HT-29 (cell line): ENCODE results near the gene NMRAL1.

DNA sequence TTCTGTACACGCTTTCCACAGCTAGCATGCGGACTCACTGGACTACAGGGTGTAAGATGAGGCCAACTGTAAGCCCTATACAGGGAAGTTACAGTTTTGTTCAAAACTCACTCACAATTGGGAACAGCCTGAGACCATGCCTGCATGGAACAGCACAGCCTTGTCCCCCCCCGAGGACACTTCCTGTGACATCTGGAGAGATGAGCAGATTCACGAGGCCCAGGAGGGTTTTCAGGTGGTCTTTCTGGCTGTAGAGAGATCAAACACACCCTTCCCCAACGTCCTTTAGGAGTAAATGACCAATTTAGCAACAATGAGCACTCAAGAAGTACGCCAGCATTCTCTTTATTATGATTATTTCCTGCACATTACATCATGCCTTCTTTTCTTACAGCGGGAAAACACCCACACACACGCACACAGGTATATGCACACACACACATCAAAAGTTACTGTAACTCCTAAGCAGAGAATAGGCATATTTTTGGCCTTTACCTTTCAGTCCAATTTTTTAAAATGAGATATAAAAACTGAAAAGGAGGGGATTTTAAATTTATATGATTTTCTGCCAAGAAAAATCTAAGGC lies 39.0 kb downstream of the ADCY9 start:
- RAMPAGE, long total RNA = no peak

- RAMPAGE, long total RNA = no peak
Observed at GRCh38 chr16:4087852-4088489, 28.3 kb downstream of the ADCY9 start.

DNA sequence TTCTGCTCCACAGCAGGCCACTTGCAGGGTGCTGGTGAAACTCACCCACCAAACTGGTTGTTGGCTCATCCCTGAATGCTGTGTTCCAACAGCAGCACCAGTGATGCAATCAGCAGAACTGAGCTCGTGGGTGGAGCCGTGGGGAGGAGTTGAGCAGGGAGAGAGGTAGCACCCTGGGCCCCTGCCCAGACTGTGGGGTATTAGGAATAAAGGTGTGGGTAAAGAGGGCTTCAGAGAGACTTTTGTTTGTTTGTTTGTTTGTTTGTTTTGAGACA lies 62.8 kb downstream of the SRL start:
- RAMPAGE, long total RNA = no peak

DNA sequence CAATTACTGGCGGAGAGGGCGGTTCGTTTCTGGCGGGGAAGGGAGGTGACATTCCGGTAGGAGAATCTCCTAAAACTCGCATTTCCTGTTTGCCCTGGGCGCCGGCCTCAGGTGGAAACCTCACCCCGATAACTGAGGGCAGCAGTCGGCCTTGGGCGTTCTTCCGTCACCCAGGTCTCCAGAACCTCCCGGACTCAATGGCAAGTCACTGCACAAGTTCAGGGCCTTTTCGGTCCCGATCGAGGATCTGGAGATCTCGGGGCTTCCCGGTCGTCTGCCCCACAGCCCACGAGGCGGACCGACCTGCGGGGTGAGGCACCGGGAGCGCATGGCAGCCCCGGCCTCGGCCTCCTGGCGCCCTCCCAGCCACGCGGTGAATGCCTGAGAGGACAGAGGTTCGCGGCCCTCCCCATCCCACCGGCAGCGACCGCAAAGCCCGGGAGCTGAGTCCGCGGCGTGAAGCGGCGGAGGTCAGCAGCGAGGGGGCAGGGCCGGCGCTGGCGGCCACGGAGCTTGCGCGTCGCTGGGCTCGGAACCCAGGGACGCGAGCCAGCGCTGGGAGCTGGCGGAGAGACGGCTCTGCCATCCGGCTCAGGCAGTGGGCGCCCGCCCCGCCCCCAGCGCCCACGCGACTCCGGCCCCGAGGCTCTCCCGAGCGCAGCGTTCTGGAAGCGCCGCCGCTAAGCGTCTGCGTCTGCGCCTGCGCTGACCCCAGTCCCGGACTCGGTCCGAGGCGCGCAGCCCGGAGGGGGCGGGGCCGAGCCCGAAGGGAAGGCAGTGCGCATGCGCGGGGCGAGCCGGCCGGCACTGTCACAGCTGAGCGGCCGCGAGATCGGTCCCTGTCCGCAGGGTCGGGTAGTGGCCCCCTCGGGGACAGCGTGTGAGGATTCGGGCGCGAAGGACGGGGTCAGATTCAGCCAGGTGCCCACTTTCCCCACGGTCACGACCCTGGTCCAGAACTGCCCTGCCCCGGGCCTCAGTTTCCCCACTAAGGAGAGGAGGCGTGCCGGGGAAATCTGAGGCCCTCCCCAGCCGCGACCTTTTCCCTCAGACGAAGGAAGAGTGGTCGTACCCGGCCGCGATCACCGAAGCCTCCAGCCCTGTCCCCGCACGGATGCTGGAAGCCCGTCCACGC lies 58.2 kb downstream of the SRL start:
- RAMPAGE, long total RNA = no peak

- RAMPAGE, long total RNA = no peak
Observed at GRCh38 chr16:4340380-4340648, 10.8 kb downstream of the PAM16 start.

DNA sequence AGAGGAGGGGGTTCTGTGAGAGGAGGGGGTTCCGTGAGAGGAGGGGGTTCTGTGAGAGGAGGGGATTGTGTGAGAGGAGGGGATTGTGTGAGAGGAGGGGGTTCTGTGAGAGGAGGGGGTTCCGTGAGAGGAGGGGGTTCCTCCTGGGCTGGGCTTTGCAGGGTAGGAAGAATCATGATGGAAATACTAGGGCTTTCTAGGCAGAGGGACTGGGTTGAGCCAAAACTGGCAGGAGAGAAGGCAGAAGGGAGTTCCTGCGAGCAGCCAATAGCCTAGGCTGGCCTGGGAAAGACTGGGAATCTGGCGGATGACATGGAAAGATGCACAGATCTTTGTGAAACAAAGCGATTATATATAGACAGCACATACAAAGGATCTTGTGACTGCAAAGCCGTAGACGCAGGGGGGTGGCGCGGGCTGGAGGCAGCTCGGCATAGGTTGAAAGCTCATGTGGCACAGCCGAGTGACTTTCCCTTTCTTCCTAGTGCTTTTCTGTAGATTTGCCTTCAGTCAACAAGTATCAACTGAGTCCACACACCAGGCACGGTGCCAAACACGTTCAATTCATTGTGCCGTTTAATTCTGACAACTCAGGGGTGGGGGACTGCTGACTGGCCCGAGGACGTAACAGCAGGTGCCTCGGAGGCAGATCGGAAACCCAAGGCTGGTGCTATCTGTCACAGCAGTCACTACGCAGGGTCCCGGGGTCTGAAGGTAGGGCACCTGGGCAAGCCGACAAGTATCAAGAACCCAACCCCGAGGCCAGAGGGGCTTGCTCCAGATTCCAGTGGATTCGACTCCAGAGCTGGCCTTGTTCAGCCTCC lies 6.2 kb downstream of the PAM16 start:
- RAMPAGE, long total RNA = no peak

DNA sequence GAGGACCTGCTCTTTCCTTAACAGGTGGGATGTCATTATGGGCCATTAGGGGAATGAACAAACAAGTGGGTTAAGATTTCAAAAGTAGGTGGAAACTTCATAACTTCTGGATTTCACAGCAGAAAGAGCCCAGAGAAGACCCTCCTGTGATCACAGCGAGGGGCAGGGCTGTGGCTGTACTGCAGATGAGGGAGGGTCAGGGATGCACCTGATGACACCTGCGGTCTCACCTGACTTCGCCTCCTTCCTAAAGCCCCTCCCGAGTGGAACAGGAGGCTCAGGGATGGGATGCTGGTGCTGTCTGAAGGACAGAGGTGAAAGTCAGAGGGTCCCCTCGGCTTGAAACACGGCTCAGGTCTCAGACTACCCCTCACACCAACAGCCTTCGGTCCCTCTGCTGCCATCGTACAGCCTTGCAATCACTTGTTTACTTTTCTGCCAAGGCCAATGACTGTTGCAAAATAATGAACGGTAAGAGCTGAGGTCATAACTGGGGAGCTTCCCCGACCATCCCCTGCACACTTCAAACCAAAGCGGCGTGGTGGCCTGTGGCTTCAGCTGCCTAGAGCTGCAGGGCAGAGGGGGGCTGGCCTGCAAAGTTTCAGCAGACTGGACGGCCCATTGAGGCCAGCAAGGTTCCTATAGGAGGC lies 5.4 kb downstream of the PAM16 start:
- RAMPAGE, long total RNA = no peak

- RAMPAGE, long total RNA = no peak
Observed at GRCh38 chr16:4369345-4369967, 2.2 kb upstream of the VASN start.

- RAMPAGE, long total RNA = no peak
Observed at GRCh38 chr16:4397262-4397532, 19.2 kb downstream of the CORO7 start.

DNA sequence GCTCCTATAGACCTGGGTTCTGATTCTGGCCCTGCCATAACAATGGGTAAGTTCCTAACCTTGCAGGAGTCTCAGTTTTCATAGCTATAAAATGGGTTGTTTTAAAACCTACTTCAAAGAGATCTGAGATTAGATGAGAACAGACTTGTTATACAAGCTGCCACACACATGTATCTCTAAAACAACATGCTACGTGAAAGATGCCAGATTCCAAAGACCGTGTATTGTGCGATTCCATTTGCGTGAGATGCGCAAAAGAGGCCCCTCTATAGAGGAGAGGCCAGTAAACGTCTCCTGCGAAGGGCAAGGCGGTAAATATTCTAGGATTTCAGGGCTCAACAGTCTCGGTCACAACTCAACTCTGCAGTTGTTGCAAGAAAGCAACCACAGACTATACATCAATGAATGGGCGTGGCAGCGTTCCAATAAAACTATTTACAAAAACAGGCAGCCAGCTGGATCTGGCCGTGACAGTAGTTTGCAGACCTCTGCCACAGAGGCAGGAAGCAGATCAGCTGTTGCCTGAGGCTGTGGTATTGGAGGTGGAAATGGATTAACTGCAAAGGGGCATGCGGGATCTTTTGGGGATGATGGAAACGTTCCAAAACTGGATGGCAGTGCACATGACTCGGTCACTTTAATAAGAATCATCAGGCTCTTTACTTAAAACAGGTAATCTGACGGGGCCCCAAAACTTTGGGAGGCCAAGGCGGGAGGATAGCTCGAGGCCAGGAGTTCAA lies 5.8 kb downstream of the CORO7 start:
- RAMPAGE, long total RNA = no peak

DNA sequence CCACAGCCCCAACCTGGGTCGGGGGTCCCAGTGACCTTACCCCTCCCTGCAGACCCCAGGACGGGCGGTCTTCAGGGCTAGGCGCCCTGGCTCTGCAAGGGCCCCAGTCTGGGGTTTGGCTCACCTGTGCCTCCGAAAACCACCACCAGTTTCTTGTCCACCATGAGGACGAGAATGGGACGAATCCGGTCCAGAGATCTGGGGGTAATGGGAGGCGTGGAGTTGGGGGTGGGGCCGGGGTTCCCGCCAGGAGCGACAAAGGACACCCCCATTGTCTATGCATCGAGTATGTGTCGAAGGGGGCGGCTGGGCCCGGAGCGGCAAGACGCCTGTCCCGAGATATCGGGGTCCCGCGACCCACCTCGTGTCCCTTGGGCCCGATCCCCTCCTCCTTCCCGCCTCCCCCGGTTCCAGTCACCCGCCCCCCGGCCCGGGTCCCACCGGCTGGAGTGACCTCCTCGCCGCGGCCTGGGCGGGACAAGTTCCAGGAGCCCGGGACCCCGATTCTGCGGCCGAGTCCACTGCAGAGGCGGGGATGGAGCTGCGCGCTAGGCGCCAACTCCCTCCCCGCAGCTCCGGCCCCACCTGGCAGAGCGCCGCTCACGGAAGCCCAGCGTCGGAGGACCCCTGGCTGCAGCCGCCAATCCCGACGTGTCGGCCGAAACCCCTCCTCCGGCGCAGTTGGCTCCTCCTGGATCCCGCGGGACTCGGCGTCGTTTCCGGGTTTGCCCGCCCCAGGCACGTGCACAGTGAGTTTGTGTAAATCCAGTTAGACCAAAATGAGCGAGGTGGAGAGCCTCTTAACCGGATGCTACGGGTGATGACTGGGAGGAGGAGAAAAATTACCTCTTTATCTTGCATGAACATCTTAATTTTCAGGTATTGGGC lies at the start of gene NMRAL1:
TSS of gene NMRAL1 (minus strand) at position 657 of the 888 bp plus-strand sequence.
- RAMPAGE, long total RNA = no peak

- RAMPAGE, long total RNA = no peak
Observed at GRCh38 chr16:4512033-4512976, 26.3 kb downstream of the CDIP1 start.

DNA sequence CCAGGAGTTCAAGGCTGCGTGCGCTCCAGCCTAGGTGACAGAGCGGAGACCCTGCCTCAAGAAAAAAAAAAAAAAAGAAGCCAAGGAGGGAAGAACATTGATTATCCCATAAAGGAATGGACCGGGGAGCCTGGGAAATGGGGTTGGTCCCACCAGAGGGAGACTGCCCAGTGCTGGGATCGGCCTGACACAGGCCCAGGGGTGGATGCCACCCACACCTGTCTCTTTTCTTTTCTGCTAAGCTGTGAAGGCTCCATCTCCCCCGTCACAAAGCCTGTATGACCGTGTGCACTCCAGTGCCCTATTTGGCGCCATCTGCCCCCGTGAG lies 15.7 kb downstream of the UBALD1 start:
- RAMPAGE, long total RNA = no peak

GRCh38 chr16:4677891-4678641 lies 15.3 kb upstream of the NUDT16L1 start:
- RAMPAGE, long total RNA = no peak

- RAMPAGE, long total RNA = no peak
Observed at GRCh38 chr16:4723301-4723674, 10.8 kb downstream of the ANKS3 start.

DNA sequence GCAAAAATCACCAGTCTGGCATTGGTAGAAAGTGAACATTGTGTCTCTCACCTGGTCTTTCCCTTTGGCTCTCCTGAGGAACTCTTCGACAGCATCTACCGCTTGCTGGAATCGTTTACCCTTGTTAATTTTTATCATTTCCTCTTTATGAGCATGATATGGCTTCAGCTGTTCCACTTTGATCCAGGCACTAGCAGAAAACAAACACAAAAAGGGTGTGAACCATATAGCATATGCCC lies 14.4 kb downstream of the GLYR1 start:
- RAMPAGE, long total RNA = no peak

DNA sequence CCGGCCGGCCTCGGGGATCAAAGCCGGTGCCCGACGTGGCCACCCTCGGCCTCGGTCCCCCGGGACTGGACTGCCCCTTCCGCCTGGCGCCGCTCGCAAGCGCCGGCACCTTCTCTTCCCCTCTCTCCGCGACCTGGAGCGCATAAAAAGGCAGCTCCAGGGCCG lies 212 bp downstream of the GLYR1 start:
- RAMPAGE, long total RNA = no peak

GRCh38 chr16:4874595-4875640 lies 27.6 kb downstream of the UBN1 start:
- RAMPAGE, long total RNA = no peak

DNA sequence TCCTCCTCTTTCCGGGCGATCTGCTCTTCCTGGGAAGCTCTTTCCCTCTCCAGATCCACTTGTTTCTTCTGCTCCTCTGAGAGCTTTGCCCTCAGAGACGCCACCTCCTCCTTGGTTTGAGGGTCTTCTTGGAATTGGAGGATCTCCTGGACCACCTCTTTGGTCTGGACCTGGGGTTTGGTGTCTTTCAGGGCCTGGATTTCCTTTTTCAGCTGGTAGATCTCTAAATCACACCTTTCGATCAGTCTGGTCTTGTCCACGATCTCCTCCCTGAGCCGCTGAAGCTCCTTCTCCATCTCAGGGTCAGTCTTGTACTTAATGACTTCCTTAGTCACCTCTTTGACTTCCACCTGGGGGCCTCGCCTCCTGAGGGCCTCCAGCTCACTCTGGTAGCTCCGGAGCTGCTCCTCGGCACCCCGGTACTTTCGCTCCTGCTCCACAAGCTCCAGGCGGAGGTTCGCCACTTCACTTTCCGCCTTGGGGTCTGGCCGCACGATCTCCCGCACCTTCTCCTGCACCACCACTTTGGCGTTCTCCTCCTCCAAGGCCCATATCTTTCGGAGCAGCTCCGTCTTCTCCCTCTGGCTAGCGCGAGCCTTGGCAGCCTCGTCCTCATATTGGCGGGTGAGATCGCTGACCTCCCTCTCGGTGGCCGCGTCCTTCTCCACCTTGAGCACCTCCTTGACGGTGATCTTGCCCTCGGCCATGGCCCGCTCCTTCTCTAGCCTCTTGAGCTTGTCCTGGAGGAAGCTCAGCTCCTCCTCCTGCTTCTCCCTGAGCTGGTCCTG lies 37.5 kb downstream of the UBN1 start:
- RAMPAGE, long total RNA = no peak

DNA sequence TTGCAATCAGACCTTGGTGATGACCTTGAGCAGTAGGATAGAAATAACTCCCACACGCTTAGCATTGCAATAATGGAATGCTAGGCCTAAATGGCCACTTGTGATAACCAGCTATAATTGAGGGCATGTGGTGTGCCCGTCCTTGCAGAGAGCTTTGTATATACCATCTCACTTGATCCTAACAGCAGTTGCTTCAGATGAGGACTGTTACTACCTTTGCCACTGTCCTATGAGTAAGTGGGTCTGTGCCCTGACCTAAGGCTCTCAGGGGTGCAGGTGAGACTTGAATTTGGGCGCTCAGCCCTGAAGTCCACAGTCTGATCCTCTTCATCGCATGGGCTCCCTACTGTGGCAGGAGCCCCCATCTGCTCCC lies 30.8 kb downstream of the NAGPA start:
- RAMPAGE, long total RNA = no peak